ENCODE measurements around the gene TKT.

- CAGE, long polyA plus RNA = no peak
- RRBS = no CpG with 5 or more reads among the region's 8 CpGs
Observed at GRCh38 chr3:52811549-52812210, 17.1 kb downstream of the ITIH3 start.

GRCh38 chr3:52819451-52820237 lies 10.8 kb downstream of the ITIH4 start:
- CAGE, long polyA plus RNA = no peak
- RRBS = 67% methylated on average over 1 of the region's 6 CpGs

DNA sequence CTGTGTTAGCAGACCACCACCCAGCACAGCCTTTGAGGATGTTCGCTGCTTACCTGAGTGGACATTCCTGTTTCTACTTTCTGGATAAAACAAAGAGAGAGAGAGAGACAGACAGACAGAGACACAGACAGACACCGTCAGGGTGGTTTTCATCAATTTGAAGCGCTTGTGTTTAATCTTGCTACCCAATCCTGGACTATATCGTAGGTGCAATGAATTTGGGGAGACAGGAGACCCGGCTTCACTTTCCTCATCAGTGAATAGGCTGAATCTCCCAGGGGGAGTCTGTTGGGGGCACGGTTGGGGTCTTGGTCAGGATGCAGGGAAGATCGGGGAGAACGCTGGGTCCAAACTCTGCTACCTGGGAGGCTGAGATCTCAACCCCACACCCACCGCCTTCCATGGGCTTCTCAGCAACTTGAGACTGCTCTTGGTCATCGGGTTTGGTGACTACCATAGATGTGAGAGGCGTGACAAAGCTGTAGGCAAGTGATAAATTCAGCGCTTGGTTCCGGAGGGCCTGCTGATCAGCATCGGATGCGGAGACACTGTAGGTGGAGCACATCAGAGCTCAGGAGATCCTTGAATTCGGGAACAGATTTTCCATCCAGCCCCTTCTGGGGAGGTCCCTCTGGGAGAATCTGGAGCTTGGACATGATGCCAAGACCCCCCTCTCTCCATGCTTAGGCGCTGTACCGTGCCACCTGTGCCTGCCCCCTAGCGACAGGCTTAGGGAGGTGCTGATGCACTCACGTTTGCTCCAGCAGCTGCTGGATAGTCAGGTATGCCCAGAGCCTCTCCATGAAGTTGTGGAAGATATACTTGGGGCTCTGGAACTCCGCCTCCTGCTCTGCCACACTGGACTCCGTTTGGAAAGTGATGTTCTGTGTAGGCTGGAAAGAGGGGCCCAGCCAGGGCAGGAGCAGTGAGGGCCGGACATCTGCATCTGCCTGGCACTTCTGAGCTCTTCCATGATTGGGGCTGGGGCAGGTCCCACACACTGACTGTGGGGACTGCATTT lies 9.9 kb downstream of the ITIH4 start:
- CAGE, long polyA plus RNA = no peak
- RRBS = no CpG with 5 or more reads among the region's 23 CpGs

GRCh38 chr3:52842197-52843568 lies 7.9 kb upstream of the MUSTN1 start:
- CAGE, long polyA plus RNA = no peak
- RRBS = no CpG with 5 or more reads among the region's 34 CpGs

- CAGE, long polyA plus RNA = no peak
- RRBS = no CpG with 5 or more reads among the region's 2 CpGs
Observed at GRCh38 chr3:52978034-52978657, 67.7 kb downstream of the SFMBT1 start.

DNA sequence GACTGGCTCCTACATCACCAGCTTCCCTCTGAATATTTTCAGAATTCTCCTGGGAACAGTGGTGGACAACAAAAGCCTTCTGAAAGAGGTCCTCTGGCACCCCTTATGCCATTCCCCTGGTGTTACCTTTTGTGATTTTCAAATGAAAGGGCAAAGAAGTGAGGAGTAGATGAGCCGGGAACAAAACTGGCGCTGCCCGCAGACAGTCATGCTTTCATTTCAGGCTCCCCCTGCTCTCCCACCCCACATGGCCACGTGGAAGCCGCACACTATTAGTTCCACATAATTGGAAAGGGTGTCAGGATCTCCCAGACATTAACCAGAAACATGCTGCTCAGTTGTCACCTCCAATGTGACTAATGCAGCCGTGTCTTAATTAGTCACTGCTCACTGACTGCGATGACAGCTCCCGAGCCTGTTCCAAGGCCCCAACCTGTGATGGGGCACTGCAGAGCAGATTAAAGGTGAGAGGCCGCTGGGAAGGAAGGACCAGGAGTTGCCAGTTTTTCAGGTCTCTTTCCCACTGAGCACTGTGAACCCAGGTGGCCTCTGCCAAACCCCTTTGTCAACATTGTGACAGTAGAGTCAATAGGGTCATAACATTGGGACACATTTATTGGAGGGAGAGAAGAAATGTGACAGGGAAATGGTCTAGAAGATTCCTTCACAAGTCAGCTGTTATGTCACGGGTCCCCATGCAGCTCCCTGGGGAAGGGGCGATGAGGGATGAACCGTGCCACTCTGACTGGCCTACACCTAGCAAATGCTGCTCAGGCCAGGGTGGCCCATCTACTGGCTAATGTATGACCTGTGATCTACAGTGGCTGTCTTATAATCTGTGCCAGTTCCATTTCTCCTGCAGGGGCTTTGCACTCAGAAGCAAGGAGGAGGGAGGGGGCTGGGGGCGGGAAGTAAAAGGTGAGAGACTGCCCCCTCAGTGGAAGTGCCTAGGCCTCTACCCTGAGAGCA lies 38.6 kb upstream of the SFMBT1 start:
- CAGE, long polyA plus RNA = no peak
- RRBS = no CpG with 5 or more reads among the region's 13 CpGs

DNA sequence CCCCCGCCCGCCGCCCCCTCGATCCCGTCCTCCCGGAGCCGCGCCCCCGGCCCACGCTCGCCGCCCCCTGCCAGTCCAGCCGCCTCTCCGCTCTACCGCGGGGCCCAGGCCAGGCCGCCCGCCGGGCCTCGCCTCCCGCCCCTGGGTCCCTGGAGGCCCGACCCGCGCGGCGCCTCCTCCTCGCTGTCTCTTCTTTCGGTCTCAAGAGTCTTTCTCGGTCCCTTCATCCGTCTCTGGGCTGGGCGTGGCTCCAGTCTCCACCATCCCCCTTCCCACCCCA lies 804 bp downstream of the PRKCD start:
- CAGE, long polyA plus RNA = no peak
- RRBS = 2% methylated on average over 11 of the region's 31 CpGs

GRCh38 chr3:53168958-53169778 lies 8.2 kb downstream of the PRKCD start:
- CAGE, long polyA plus RNA = no peak
- RRBS = no CpG with 5 or more reads among the region's 17 CpGs

GRCh38 chr3:53221258-53222170 lies 34.3 kb downstream of the TKT start:
- CAGE, long polyA plus RNA = no peak
- RRBS = no CpG with 5 or more reads among the region's 9 CpGs

DNA sequence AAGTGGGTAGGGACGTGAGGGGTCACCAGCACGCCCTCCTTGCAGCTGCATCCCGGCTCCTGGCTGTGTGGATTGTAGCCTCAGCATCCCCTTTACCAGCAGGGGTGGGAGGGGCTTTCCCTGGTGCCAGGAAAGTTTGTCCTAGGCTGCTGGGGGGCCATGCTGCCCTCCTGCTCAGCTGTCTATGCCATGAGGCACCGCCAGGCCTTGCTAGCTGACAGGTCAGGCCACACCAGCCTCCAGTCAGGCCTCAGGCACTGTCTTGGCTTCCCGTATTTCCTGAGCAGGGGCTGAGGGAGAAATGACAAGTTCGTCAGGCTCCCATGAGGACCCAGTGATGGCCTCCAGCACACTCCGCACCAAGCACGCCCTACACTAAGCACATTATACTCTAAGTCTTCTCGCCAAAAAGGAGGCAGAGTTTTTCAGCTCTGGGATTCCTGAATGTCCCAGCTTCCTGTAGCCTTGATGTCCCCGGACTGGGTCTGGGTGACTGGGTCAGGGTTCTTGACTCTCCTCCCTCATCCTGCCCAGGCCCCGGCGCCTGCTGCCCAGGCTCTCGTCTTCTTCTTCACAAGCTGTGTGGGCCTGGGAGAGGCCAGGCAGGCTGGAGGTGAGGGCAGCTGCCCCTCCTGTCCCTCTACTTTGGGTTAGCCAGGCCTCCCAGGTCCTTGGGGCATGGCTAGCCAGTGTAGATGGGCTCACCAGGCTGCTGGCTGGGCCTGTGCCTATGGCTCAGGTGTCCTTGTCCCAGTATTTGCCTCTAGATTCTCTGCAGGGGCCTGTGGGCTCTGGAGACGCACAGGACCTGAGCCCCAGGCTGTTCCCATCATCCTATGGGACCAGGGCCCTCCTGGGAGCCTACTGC lies 32.0 kb downstream of the TKT start:
- CAGE, long polyA plus RNA = no peak
- RRBS = 72% methylated on average over 2 of the region's 14 CpGs

- CAGE, long polyA plus RNA = no peak
- RRBS = no CpG with 5 or more reads among the region's 14 CpGs
Observed at GRCh38 chr3:53228857-53229372, 26.9 kb downstream of the TKT start.

GRCh38 chr3:53231793-53232637 lies 23.8 kb downstream of the TKT start:
- CAGE, long polyA plus RNA = no peak
- RRBS = 100% methylated on average over 1 of the region's 10 CpGs

GRCh38 chr3:53255379-53256401 lies at the start of gene TKT:
Gene TKT (minus strand): TSS chr3:53256022.
- CAGE, long polyA plus RNA = start-site peak on the minus strand at chr3:53255963-53256025, 4,858 and 3,535 reads in 2 replicates
- RRBS = 2% methylated on average over 54 of the region's 106 CpGs

GRCh38 chr3:53282860-53283104 lies 27.0 kb upstream of the TKT start:
- CAGE, long polyA plus RNA = no peak
- RRBS = no CpG with 5 or more reads among the region's 3 CpGs

GRCh38 chr3:53291808-53292173 lies 36.0 kb upstream of the TKT start:
- CAGE, long polyA plus RNA = no peak
- RRBS = no CpG with 5 or more reads among the region's 3 CpGs

GRCh38 chr3:53328815-53329613 lies 18.3 kb downstream of the DCP1A start:
- CAGE, long polyA plus RNA = no peak
- RRBS = no CpG with 5 or more reads among the region's 8 CpGs

DNA sequence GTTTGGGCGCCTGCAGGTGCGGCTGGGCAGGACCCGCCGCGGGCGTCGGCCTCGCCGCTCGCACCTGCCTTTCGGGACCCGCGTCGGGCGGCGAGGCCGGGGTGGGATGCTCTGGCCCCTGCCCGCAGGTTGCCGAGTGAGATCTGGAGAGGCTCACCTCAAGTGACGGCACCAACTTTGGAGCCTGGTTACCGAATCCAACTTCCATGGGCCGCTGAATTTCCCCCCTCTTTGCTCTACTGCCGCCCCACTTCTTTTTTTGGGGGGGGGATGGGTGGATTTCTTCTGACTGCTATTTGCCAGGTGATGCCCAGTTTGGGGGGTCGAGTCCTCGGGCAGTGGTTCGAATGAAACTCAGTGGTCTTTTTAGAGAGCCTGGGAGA lies 539 bp downstream of the CACNA2D3 start:
- CAGE, long polyA plus RNA = no peak
- RRBS = no CpG with 5 or more reads among the region's 26 CpGs

DNA sequence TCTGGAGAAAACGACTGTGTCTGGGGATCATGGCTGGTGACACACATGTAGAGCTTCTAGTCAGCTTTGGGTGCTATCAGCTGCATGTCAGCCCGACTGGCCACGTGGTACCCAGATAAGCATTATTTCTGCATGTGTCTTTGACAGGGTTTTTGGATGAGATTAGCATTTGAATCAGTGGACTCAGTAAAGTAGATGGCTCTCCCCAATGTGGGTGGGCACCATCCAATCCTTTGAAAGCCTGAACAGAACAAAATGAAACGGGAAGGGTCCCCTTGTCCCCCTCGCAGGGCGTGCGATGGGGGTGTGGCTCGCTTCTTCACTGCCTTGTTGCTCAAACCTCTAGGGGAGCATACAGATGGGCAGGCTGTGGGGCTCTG lies 80.6 kb downstream of the CACNA2D3 start:
- CAGE, long polyA plus RNA = no peak
- RRBS = no CpG with 5 or more reads among the region's 8 CpGs

DNA sequence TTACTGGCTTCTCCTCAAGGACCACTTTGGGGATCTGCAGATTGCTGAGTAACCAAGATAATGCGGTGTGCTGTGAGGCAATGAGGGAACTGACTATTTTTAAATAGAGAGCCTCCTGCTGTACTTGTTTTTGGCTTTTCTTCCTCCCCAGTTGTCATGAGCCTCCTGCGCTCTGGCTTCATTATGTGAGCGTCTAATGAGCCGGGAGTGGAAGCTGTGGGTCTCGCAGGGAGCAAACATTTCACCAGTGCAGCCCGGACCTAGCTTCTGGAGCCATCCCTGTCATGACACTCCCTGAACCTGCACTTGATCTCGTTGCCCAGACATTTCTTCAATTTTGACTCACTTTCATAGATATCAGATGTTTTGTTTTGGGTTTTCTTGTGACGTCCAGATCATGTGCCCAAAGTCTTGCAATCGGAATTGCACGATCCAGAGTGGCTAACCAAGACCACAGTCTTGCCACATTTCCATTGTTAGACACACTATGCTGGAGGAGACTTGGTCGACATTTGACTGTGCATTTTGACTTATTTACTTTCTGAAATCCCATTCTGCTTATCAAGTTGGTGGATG lies 327.2 kb downstream of the LRTM1 start:
- CAGE, long polyA plus RNA = no peak
- RRBS = 44% methylated on average over 3 of the region's 11 CpGs

DNA sequence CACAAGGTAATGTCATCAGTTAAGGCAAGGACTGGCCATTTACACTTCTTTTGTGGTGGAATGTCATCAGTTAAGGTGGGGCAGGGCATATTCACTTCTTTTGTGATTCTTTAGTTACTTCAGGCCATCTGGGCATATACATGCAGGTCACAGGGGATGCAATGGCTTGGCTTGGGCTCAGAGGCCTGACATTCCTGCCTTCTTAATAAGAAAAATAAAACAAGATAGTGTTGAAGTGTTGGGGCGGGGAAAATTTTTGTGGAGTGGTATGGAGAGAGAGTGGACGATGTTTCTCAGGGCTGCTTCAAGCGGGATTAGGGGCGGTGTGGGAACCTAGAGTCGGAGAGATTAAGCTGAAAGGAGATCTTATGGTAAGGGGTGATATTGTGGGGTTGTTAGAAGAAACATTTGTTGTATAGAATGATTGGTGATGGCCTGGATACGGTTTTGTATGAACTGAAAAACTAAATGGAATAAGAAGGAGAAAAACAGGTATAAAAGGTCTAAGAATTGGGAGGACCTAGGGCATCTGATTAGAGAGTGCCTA lies 293.0 kb downstream of the LRTM1 start:
- CAGE, long polyA plus RNA = no peak
- RRBS = no CpG with 5 or more reads among the region's 6 CpGs